ENCODE data around the gene IARS2.

DNA sequence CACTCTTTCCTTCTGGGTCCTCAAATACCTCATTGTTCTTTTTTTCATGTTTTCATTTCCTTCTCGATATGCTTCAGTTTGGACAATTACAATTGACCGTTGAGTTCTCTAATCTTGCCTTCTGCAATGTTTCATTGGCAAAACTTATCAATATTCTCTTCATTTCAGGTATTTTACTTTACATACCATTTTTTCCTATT lies 261.2 kb downstream of the USH2A start:
- PRO-cap: no peak

DNA sequence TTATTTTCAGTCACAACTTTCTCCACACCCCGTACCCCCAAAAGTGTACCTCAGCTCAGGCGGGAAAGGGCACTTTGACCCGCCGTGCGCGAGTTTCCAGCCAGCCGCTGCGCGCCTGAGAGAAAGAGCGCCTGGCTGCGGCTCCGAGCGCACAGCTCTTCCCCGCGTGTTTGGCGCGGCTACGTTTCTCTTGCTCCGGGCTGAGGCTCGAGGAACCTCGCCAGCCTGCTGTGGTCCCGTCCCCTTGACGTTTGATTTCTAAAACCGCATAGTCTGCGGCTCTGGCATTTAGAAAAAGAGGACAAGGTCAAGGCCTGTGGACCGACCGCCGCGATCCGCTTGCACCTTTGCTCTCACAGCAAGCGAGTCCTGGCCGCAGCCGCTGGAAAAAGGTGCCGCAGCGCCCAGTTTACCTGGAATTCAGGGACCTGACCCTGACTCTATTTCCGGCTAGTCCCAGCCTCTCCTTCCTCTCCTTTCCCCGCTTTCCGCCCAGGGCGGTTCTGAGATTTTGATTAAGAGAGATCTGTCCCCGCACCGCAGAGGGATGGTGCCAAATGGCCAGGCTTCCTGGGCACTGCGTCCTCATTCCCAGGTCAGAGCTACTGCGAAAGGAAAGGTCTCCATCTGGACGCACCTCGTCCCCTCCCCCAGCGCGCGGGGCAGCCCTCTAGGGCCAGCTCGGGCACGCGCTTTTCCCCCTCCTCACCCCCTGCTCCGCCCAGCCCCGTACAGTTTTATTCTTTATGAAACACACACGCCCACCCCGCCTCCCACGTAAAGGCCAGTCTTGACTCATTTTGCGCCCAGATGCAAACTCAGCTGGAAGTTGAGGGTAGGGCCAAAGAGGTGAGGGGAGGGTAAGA lies 411.5 kb upstream of the ESRRG start:
- PRO-cap: no peak

DNA sequence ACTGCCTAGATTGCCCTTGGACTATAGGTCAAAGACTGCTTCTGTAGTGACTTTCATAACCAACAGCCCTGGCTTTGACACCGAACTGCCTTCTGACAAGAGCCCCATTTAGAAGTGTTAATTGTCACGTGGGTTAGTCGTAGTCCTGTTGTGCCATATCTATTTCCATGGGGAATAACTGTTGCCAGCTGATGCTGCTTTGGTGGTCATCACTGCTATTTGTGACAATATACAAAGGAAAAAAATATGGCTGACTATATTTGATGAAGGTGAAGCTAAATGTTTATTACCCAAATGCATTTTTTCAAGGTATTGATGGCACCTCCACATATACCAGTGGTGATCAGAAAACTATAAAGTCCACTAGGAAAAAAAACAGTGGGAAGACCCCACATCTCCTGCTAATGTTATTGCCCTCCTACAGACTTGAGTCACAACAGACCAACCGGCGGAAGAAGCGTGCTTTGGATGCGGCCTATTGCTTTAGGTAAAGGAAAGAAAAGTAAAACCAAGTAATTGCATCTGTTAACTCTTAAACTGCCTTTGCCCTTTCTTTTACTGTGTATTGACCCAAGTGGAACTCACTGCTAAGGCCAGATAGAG lies 90.6 kb downstream of the TGFB2 start:
- PRO-cap: no peak

- PRO-cap: no peak
Observed at GRCh38 chr1:218459853-218460903, 115.0 kb downstream of the TGFB2 start.

GRCh38 chr1:219927621-219928382 lies 555 bp downstream of the SLC30A10 start:
- PRO-cap: no peak

DNA sequence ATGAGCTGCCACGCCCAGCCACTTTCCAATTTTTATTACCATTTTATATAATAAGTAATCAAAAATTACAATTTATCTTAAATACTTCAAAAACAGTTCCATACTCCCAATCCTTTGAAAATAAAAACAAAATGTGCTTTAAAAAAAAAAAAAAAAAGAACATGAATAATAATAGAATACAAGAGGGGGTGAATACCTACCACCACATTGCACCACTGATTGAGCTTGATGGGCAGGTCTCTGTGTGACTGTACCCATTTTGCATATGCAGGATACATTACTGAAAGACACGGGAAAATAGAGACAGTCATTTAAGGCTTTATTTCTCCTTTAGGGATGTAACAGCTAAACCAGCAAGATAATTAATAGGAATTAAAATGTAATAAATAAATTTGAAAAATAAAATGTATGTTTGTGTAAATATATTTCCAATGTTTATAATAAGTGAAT lies 52.8 kb upstream of the SLC30A10 start:
- PRO-cap: no peak

DNA sequence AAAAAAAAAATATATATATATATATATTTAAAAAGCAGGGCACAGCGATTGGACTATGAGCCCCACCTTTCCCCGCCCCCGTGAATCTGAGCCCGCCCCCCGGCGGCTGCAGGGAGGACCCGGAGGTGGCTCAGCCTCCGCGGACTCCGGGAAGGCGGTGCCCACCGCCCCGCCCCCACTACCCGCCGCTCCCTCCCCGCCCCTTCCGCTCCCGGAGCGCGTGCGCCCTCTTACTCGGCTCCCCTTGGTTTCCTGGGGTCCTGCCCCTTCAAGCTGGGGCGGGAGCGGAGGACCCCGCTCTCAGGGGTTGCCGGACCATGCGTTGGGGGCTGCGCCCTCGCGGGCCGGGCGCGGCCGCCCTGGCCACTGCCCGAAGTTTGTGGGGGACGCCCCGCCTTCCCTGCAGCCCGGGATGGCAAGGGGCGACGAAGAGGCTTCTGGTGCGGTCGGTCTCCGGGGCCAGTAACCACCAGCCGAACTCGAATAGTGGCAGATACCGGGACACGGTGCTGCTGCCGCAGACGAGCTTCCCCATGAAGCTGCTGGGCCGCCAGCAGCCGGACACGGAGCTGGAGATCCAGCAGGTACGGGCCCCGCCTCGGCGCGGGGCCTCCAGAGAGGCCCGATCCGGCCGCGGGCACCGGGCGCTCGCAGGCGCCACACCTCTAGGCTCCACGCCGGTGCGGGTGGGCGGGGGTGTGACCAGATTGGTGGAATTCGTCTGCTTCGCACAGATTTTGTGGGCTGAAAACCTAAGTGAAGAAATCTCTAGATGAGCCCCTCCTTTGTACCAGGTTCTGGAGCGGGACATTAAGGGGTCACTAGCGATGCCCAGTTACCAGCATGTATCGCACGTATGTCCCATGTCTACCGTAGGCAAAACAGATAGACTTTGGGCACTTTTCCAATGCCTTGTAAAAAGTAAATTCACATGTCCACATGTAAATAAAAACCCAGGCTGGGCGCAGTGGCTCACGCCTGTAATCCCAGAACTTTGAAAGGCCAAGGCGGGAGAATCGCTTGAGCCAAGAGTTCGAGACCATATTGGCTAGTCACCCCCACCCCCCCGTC lies at the start of gene IARS2:
IARS2 (plus strand) TSS at position 233 of the 1,071 bp plus-strand sequence.
- PRO-cap: unidirectional peak, plus-strand start at position 271 of the sequence; unidirectional peak, minus-strand start at position 627 of the sequence

- PRO-cap: no peak
Observed at GRCh38 chr1:220264652-220264894, 7.7 kb downstream of the RAB3GAP2 start.

DNA sequence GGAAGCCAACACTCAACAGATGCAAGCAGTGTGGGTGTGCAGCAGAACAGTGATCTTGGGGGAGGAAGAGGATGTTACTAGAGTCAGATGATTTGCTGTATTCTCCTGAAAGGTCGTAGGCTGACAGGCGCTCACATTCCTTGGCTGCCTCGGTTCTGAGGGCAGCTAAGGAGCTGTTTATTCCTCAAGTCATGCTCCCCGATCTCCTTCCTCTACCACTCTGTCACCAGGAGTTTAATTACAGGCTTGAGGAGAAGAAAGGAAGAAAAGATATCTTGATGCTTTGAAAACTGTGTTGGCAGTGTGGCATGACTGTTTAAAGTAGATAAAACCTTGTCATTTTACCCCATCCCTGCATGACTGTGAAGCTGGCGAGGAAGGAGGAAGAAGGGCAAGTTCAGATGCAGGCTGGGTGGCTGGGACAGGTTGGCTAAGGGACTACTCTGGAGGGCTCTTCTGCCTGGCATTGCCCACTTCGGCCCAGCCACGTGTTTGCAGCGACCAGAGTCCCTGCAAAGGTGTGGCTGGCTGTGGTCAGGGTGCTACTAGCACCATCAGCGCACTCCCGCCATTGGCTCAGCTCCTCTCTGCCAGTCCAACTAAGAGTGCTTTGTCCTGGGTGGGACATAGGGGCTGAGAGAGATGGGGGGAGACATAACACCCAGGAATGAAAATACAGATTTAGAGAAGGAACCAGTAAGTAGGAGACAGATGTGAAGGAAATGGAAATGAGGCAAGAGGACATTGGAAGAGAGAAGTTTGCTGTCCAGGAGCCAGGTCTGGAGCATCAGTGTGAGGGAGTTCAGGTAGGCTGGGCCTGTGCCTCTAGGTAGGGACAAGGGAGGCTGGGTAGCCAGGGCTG lies 7.1 kb downstream of the C1orf115 start:
- PRO-cap: no peak

GRCh38 chr1:220734401-220735029 lies 13.6 kb upstream of the MTARC2 start:
- PRO-cap: no peak

DNA sequence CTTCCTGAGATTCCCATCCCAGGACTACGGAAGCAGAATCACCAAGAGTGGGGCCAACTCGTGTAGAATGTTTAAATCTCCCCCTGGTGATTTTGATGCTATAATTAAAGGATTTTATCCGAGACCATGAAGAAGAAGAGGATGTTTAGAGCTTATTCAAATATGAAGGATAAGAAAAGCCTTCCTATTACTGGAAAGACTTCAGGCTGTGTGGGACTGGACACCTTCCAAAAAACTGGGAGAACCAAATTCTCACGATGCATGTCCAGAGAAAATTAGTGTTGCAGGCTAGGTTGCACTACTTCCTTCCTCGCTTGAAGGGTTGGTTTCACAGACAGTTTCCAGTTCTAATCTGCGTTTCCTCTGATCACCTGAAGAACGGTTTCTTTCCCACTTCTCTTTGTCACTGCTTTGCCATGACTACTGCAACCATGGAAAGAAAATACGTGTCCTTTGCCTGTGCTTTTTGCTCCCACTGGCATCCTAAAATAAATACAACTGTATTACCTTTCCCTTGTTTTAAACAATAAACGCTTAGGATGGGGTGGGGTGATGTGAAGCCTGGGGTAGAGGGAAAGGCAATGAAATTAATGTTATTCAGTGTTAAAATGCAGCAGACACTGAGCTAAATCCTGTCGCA lies 2.0 kb downstream of the MTARC2 start:
- PRO-cap: no peak

- PRO-cap: no peak
Observed at GRCh38 chr1:220754674-220755466, 6.7 kb downstream of the MTARC2 start.

GRCh38 chr1:220783916-220784385 lies 2.8 kb upstream of the MTARC1 start:
- PRO-cap: no peak

GRCh38 chr1:220785850-220786640 lies 668 bp upstream of the MTARC1 start:
- PRO-cap: no peak

DNA sequence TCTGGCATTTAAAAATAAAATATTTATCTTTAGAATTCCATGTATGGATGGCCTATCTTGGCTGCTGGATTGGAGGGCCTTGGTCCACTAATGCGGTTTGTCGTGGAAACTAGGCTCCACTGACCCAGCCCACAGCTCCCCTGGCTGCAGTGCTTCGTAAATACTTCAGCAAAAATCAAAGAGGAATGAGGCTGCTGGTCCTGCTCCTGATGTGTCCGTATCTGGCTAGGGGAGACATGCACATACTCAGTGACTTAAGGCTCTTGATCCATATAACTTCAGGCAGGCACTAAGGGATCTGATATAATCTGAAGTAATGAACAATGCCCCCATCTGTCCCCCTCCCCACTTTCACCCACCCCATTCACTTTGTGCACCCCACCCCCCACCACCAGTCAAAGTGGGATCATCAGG lies 17.7 kb downstream of the MTARC1 start:
- PRO-cap: no peak

GRCh38 chr1:221543891-221544142 lies 198.1 kb downstream of the DUSP10 start:
- PRO-cap: no peak

DNA sequence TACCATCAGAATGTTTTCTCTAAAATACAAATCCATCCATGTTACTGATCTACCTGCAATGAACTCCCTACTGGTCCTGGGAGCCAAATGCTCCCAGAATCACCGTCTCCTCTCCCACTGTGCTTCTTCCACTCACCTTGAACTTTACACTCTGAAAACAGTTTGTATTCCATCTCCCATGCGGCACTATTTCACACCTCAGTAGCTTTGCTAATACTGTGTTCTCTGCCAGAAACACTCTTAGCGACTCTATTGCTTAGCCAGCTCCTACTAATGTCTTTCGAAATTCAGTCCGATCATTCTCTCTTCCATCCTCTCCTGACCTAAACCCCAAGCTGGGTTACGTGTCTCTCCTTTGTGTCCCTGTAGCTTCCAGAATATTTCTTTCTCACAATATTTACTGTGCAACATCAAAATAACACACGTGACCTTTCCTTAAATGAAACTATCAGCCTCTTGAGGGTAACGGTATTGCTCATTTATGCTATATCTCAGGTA lies 284.4 kb upstream of the DUSP10 start:
- PRO-cap: no peak

DNA sequence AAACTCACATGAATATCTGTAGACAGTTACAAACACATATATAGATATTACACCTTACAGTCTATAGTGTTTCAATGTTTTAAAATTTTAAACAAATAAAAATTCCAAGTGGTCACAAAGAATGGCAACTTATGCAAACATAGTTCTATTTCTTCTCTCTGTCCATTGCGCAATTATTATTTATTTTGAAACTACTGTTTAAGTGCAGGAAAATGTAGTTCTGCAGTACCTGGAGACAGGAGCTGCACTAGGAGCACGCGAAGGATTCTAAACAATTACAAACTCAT lies 311.9 kb upstream of the DUSP10 start:
- PRO-cap: no peak

GRCh38 chr1:222061620-222062571 lies 320.0 kb upstream of the DUSP10 start:
- PRO-cap: no peak

DNA sequence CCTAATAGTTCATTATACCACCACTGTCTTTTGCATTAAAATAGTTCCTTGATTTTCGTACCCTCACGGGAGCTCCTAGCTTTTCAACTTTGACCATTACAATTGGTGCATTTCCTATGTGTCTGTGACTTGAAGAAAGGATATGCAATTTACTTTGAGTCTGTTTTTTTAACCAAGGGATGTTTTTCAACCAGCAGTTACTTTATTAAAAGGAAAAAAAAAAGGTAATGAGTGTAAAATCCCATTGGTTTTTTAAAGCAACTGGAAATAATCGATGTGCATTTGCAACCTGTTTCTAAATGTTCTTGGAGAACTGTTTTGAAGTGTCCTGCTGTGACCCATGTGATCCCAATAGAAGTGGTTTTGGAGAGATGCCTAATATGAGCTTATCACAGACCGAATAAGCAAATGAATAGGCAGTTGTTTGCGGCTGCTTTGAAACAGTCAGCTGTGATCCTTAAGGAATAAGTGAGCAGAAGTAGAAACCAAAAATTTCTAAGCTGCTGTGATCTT lies 329.3 kb upstream of the DUSP10 start:
- PRO-cap: no peak